ENCODE data around the gene CAPS.

GRCh38 chr19:5074655-5075440 lies 105.9 kb downstream of the KDM4B start:
- PRO-cap, result no peak

DNA sequence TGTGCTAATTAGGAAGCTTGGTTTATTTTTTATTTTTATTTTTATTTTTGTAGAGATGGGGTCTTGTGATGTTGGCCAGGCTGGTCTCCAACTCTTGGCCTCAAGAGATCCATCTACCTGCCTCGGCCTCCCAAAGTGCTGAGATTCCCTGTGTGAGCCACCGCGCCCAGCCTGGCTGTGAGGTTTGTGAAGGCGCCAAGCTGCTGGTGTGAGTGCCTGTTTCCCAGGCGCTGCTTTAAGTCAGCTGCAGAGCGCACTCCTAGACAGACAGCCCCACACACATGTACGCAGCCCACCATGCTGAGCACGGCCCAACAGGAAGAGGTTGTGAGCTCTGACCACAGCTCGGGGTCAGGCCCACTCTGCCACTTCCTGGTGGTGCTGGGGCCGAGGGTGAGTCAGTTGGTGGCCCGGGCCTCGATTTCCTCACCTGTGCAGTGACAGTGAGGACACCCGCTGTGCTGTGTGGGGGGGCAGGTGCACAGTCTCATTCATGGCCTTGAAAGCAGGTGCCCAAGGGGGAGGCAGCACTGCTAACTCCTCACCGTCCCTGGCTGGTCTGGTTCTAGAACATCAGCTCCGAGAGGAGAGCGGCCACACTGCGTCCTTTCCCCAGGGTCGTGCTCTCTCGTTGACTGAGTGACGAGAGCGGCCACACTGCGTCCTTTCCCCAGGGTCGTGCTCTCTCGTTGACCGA lies 106.7 kb downstream of the KDM4B start:
- PRO-cap, result no peak

DNA sequence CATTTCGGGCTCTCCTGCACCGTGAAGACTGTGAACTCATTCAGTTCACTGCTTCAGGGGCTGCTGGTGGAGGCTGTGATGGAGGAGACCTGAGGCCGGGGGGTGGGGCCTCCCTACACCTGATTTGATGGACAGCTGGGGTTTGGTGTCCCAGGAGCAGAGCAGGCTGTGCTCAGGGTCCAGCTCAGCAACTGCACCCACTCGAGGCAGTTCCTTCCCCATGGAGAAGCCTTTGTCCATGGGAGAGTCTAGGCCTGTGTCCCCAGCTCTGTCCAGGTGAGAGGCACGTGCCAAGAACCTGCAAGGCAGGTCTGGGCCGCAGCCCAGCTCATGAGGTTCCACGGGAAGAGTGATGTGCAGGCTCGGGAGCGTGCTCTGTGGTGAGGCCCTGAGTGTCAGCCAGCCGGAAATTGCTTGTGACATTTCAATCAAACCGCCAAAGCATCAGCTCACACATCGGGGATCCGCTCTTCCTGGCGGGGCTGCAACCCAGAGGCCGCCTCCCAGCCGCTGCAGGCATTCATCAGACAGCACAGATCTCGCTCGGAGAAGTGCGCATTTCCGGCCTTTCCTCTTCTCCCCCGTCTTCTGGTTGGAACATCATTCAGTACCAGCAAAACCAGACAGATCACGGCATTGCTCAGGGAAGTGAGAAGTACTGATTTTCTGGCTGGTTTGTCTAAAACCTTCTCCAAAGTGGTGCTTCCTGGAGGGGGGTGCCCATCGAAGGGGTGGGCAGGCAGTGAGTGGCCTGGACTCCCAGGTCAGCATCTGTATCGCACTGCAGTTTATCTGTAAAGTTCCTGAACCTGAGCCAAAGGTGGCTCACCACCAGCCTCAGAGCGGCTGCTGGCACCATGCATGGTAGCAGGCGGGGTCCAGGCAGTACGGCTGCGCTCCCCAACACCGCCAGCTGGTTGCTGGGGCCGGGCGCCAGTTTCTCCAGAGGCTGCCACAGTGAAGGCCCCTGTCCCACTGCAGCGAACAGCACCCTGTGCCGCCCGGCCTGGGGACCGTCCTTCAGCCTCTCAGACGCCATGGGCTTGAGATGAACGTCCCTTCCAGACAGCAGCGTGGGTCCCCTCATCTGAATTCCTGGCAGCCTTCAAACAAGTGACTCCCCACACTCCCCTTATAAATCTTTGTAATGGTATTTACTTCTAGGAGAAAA lies 109.4 kb downstream of the KDM4B start:
- PRO-cap, result no peak

DNA sequence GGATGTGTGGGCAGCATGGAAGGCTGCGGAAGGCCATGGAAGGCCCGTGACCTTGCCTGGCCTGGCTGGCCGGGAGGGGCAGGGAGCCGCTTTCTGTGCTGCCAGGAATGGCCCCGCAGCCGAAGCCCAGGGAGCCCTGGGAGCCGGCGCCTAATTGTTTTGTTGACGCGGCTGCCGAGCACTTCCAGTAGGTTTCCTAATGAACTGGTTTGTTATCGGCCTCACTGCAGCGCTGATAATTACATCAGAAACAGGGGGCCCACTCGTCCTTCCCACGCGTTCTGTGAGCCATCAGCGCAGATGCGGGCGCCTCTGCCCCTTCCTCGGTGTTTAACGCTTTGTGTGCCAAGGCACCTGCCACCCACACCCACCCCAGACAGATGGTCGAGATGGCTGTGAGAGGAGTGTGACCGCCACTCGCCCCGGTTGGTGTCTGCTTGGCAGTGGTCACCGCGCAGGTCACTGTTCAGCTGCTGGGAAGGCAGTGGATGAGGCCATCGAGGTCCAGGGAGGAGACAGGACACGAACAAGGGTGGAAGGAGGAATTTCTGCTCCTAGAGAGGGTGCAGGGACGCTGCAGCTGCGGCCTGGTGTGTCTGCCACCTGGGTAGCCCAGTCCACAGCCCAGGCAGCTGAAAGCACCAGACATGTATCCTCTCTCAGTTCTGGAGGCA lies 124.5 kb downstream of the KDM4B start:
- PRO-cap, result no peak

- PRO-cap, result no peak
Observed at GRCh38 chr19:5104664-5105592, 136.0 kb downstream of the KDM4B start.

GRCh38 chr19:5133769-5134444 lies 165.0 kb downstream of the KDM4B start:
- PRO-cap, result no peak

DNA sequence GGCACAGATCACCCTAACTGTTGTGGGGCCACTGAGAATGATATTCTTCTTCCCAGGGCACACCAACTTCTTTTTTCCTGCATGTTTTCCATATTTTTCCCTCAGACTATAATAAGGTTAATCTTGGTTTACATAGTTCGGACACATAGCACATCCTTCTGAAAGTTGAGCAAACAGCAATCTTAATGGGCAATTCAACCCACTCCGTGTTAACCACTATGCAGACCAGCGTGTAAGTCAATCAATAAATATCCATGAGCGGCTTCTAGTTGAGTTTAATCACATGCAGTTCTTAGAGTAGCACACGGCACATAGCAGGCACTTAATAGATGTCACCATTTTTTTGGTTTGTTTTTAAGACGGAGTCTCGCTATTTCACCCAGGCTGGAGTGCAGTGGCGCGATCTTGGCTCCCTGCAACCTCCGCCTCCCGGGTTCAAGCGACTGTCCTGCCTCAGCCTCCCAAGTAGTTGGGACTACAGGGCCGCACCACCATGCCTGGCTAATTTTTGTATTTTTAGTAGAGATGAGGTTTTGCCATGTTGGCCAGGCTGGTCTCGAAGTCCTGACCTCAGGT lies 11.9 kb upstream of the PTPRS start:
- PRO-cap, result no peak

DNA sequence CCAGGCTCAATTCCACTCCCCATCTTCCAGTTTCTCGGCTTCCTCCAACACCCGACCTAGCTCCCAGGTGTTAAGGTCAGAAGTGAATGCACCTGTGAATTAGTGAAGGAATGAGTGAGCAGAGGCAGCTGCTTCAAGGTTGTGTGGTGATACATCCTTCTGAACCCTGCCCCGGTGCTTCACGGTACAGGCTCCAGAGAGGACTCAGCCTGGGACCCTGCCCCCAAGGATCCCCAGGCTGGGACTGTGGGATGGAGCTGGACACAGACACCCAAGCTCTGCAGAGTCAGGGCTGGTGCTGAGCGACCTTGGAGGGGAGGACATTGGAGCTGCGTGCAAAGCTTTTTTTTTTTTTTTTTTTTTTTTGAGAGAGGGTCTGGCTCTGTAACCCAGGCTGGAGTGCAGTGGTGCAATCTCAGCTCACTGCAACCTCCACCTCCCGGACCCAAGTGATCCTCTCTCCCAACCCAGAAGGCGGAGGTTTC lies 76.2 kb downstream of the SAFB2 start:
- PRO-cap, result no peak

- PRO-cap, result no peak
Observed at GRCh38 chr19:5623564-5623661, 530 bp downstream of the SAFB start.

DNA sequence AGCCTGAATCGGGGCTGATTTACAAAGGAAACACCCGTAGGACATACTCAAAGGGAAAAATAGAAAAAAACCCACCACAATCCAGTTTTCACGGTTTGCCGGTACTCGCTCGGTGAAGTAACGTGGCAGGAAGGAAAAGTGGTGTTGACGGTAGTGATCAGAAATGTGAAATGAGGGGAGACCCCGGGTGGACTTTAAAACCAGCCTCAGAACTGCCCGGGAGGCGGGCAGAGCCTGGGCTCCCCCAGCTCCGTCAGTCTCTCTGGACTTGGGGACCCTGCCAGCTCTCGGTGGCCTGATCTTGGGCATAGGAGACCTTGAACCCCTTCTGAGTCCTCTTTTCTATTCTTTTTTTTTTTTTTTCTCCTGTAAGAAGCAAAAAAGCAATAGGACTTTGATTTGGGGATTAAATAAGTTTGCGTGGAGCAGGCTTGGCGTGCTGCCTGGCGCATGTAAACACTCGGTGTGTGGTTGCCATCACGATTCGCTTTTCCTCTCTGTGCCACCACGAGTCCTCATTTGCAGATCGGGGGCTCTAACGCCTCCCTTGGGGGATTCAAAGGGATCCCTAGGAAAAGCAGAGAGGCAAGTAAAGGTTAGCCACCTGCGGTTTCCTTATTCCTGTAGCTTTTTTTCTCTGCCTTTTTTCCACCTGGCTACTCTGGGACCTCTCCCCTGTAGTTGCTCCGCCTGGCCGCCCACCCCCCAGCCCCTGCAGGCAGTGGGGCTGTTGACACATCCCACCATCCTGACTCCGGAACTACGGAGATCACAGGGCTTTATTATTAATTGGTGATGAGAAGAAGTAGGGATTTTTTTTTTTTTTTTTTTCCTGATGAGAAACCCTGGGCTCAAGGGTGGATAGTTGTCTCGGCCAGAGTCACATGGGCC lies 1.2 kb downstream of the SAFB start:
- PRO-cap, result no peak

DNA sequence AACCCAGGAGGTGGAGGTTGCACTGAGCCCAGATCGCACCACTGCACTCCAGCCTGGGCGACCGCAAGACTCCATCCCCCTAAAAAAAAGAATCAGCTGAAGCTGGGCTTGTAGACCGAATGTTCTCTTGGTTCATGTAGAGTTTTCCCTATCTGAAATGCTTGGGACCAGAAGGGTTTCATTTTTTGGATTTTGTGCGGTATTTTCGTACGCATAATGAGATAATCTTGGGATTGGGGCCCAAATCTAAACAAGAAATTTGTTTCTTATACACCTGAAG lies 5.2 kb downstream of the SAFB start:
- PRO-cap, result no peak

GRCh38 chr19:5635049-5635981 lies 12.4 kb downstream of the SAFB start:
- PRO-cap, result no peak

DNA sequence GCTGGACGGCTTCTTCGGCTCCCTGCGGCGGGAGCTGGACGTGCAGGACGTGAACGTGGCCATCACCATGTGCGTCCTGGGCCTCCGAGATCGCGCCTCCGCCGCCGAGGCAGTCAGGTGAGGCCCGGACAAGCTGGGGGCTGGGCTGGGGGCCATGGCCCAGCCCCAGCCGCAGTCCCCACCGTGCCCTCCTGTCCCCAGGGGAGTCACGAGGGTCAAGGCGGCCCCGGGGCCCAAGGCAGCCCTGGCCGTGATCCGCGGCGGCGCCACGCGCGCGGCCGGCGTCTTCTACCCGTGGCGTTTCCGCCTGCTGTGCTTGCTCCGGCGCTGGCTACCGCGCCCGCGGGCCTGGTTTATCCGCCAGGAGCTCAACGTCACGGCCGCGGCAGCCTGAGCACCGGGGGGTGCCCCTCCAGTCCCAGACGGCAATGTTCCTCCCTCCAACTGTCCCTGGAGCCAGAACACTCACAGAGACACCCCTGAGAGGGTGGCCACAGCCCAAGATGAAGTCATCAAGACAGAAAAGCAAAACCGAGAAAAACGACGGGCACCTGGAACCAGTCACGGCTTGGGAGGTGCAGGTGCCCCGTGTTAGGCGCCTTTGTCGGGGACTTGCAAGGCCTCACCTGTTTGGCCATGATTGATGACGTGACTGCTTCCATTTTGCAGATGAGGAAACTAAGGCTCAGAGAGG lies 2.4 kb upstream of the RPL36 start:
- PRO-cap, result no peak

DNA sequence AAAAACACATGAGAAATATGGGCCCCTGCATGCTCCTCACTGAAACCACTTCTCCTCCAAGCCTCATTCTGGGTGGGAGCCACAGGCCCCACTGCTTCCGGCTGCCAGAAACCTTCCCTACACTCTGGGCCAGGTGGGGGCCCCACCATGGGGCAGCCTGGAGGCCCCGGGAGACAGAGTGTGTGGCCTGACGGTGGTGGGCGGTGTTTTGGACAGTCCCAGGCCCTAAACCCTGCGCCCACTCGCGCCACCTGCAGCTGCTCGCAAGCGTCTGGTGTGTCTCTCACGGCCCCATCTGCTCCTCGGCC lies 5.5 kb downstream of the RPL36 start:
- PRO-cap, result no peak

- PRO-cap, result no peak
Observed at GRCh38 chr19:5802211-5802701, 2.6 kb upstream of the NRTN start.

- PRO-cap, result no peak
Observed at GRCh38 chr19:5847233-5847746, 7.8 kb upstream of the FUT6 start.

GRCh38 chr19:5894145-5894562 lies 9.4 kb downstream of the NDUFA11 start:
- PRO-cap, result no peak

- PRO-cap, result no peak
Observed at GRCh38 chr19:5913685-5914350, at the start of gene CAPS. CAPS (plus strand) TSS chr19:5914254.

GRCh38 chr19:6056899-6058053 lies 53.0 kb downstream of the RFX2 start:
- PRO-cap, result no peak

- PRO-cap, result no peak
Observed at GRCh38 chr19:6067271-6067817, 43.0 kb downstream of the RFX2 start.

All from Metastatic Pancreatic Carcinoma in the Ovary (tissue), 1 donor.